H1 (cell line): ENCODE measurements around a stretch of chr9.

DNA sequence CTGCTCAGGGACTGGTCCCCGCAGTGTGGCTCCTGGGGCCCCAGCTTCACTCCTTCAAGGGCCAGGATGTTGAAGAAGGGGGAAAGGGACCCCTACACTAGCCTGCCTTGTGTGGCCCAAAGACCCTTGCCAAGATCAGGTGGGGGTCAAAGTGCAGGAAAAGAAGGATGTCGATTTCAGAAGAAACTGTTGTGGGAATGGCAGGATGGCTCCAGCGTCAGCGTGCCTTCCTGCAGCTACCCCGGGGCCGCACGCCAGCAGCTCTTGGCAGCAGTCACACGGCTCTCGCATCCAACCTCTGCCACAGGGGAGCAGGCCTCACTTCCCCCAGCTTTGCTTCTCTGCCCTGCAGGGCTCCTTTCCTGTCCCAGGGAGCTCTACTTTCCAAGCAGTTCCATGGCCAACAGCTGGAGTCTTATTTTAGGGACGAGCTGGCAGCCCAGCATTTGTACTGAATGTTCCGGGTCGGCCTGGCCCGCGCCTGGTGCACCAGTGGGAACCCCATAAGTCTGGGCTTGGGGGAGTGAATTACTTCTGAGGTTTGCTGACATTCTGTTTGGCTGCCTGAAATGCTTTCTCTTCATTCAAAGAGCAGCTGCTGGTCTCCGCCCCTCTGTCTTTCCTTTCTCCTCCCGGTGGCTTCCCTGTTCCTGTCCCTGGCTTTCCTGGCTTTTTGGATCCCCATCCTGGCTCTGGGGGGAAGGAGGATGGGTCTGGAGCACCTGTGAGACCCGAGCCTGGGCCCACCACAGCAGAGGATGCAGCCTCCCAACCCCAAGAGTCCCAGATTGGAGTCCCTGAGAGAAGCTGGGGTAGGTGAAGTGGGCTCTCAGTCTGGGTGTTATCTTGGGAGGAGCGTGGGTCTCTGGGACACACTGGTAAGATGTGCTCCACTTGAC lies 34.6 kb downstream of the GADD45G start:
- RRBS: 60% methylated on average over 1 of the region's 18 CpGs
CAGE:
- cytosol, long polyA plus RNA: no peak
- long polyA plus RNA: no peak
- nucleus, long polyA plus RNA: no peak

GRCh38 chr9:89662658-89663252 lies 57.9 kb downstream of the GADD45G start:
- RRBS: 92% methylated on average over 3 of the region's 20 CpGs
CAGE:
- cytosol, long polyA plus RNA: no peak
- long polyA plus RNA: no peak
- nucleus, long polyA plus RNA: no peak

GRCh38 chr9:89721326-89721766 lies 116.5 kb downstream of the GADD45G start:
- RRBS: no CpG with 5 or more reads among the region's 4 CpGs
CAGE:
- cytosol, long polyA plus RNA: no peak
- long polyA plus RNA: no peak
- nucleus, long polyA plus RNA: no peak

DNA sequence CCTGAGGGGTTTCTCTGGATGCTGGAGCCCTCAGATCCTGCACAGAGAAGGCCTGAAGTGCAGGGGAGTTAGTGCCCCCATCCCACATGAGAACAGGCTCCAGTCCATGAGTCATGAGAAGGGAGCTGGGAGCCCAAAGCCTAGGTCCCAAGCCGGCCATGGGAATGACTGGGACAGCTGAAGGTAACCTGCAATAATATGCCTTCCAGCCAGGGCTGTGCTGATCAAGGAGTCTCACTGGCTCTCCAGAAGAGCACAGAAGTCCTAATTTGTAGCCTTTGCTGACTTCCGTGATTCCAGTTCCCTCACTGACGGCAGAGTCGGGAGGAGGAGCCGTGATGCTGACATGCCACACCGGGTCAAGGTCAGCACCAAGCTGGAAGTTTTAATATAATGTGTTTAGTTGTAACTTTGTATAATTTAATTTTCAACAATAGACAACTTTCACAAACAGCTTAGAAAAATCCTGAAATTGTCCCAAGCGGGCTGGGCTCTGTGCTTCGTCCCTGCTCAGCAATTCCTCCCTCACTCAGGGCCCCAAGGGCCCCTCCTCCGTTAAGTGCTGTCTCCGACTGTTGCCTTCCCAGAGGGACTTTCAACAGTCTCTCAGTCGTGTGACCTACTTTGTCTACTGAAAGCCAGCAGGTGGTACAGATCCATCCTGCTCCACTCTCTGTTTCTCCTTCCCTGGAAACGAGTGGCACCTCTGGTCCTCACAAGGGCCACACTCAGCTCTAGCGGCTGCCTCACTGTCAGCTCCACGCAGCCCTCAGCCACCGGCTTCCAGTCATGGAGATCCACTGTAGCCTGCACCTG lies 387.8 kb downstream of the GADD45G start:
- RRBS: no CpG with 5 or more reads among the region's 15 CpGs
CAGE:
- cytosol, long polyA plus RNA: no peak
- long polyA plus RNA: no peak
- nucleus, long polyA plus RNA: no peak

DNA sequence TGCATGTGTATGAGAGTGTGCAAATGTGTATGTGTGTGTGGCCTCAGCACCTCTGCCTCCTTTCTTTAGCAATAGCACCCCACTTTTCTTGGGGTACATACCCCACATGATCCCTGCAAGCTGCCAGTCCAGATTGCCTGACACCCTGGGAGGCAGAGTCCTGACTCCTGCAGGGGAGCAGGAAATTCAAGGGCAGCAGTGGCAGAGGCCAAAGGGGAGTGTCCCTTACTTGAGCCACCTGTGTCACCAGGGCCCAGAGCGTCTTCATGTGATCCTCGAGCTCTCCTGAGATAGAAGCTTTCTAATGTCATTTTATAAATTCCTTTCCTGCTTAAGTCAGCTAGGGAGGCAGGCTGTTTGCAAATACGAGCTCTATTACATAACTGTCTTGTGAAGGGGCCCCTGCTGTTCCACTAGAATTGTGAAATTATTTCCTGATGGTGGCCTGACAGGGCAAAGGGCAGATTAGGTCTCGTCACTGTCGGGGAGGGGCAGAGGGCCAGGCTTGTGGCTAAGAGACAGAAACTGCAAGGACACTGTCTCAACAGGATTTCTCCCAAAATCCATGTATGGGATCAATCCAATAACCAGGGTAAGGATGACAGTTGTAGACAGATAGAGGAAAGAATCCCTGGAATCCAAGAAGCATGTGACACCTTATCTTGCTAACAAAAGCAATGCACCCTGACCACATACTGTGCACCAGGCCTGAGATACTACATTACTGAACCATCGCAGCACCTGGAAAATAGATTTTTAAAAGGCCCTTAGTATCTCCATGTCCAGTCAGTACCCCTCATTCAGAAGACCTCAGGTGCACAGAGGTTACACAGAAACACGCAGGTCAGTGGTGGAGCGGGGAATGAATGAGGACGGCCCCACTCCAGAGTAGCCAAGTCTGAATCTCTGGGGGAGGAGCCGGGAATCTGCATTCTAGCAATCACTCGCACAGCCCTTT lies 389.4 kb downstream of the GADD45G start:
- RRBS: no CpG with 5 or more reads among the region's 11 CpGs
CAGE:
- cytosol, long polyA plus RNA: no peak
- long polyA plus RNA: no peak
- nucleus, long polyA plus RNA: no peak

DNA sequence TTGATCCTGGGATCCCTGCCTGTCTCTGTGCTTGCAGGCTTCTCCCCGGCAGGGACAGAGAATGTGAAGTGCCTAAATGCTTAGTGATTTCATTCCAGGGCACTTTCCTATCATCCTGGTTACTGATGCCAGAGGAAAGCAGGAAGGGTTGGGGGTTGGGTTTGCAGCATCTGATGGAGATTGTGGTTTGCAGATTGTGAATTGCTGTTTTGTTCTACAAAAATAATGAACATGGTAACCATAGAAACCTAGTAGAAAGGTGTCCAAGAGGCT lies 397.5 kb downstream of the GADD45G start:
- RRBS: no CpG with 5 or more reads among the region's 1 CpG
CAGE:
- cytosol, long polyA plus RNA: no peak
- long polyA plus RNA: no peak
- nucleus, long polyA plus RNA: no peak

GRCh38 chr9:90024383-90024909 lies 419.6 kb downstream of the GADD45G start:
- RRBS: no CpG with 5 or more reads among the region's 4 CpGs
CAGE:
- cytosol, long polyA plus RNA: no peak
- long polyA plus RNA: no peak
- nucleus, long polyA plus RNA: no peak

CAGE:
- cytosol, long polyA plus RNA: no peak
- long polyA plus RNA: no peak
- nucleus, long polyA plus RNA: no peak
Observed at GRCh38 chr9:90770361-90770825, 31.2 kb upstream of the SYK start.

GRCh38 chr9:90802065-90803173 lies 800 bp downstream of the SYK start:
- RRBS: 2% methylated on average over 13 of the region's 31 CpGs
CAGE:
- cytosol, long polyA plus RNA: no peak
- long polyA plus RNA: no peak
- nucleus, long polyA plus RNA: no peak

GRCh38 chr9:90803800-90804319 lies 2.2 kb downstream of the SYK start:
- RRBS: no CpG with 5 or more reads among the region's 3 CpGs
CAGE:
- cytosol, long polyA plus RNA: no peak
- long polyA plus RNA: no peak
- nucleus, long polyA plus RNA: no peak

DNA sequence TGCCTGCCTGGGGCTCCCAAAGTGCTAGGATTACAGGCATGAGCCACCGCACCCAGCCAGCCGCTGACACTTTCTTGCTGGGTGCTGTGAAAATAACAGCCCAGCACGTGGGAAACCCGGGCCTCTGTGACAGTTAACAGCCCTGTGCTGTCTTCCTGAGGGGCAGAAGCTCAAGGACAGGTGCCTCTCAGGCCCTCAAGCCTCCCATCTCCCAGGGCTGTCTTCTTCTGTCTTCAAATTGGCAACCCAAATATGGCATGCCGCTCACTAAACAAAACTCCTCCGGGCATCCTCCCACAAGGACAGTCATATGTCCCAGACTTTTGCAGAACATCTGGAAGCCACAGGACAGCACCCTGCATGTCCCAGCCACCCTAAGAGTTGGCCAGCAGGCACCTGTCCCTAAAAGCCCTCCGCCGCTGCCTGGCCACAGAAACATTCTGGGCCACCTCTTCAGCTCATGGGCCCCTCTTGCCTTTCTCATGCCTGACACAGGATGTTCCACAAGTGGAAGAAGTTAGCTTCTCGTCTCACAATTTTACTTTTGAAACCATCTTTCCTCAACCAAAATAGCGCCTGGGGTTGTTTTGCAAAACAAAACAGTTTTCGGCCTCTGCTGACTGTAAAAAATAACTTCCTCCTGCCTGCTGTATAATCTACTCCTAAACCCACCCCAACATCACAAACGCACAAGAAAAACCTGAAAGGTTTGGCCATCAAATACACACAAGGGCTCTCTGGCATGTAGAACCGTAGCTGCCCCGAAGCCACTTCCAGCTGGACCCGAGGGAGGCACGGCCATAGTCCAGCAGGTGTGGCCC lies 233.8 kb downstream of the SYK start:
- RRBS: no CpG with 5 or more reads among the region's 16 CpGs
CAGE:
- cytosol, long polyA plus RNA: no peak
- long polyA plus RNA: no peak
- nucleus, long polyA plus RNA: no peak

DNA sequence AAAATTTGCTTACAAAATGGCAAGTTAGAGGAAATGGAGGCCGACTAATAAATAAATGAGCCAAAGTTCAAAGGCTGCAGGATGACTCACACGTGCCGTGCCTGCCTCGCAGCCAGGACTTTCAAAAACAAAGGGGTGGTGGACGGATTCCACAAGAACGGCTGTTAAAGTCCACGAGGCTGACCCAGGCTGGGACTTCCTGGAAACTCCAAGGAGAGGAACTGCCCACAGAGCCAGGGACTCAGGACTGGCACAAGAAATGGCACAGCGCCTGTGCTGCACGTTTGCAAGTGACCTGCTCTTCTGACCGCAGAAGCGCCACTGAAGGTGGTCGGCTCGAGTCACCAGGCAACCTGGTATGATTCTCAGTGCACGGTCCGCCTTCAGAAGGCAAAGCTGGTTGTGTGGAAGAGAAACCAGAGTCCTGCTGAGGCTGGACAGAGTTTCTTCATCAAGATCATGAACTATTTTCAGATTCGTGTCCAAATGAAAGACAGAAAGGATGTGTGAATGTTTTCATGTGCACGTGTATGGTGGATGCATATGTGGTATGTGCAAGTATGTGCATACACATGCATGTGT lies 236.5 kb downstream of the SYK start:
- RRBS: no CpG with 5 or more reads among the region's 17 CpGs
CAGE:
- cytosol, long polyA plus RNA: no peak
- long polyA plus RNA: no peak
- nucleus, long polyA plus RNA: no peak

DNA sequence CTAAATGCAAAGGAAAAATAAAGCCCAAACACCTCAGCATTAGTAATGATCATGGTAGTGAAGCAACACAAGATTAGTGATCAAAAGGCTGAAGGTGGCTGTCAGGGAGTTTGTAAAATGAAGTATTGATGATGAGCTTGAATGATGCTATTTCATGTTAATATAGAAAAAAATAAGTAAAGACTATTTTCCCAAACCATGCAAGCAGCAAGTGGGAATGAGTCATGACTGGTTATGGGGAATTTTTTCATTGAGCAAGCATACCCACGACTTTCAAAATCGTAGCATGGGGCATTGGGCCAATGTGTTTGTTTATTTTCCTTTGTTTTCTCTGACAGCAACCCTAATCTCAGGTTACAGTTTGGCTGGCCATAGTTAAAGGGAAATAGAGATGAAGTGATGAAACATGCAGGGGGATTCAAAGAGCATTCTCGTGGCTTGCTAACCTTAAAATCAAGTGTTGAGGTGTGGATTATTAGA lies 258.8 kb downstream of the SYK start:
- RRBS: no CpG with 5 or more reads among the region's 3 CpGs
CAGE:
- cytosol, long polyA plus RNA: no peak
- long polyA plus RNA: no peak
- nucleus, long polyA plus RNA: no peak

- RRBS: no CpG with 5 or more reads among the region's 6 CpGs
CAGE:
- cytosol, long polyA plus RNA: no peak
- long polyA plus RNA: no peak
- nucleus, long polyA plus RNA: no peak
Observed at GRCh38 chr9:91174827-91175243, 186.9 kb downstream of the AUH start.

DNA sequence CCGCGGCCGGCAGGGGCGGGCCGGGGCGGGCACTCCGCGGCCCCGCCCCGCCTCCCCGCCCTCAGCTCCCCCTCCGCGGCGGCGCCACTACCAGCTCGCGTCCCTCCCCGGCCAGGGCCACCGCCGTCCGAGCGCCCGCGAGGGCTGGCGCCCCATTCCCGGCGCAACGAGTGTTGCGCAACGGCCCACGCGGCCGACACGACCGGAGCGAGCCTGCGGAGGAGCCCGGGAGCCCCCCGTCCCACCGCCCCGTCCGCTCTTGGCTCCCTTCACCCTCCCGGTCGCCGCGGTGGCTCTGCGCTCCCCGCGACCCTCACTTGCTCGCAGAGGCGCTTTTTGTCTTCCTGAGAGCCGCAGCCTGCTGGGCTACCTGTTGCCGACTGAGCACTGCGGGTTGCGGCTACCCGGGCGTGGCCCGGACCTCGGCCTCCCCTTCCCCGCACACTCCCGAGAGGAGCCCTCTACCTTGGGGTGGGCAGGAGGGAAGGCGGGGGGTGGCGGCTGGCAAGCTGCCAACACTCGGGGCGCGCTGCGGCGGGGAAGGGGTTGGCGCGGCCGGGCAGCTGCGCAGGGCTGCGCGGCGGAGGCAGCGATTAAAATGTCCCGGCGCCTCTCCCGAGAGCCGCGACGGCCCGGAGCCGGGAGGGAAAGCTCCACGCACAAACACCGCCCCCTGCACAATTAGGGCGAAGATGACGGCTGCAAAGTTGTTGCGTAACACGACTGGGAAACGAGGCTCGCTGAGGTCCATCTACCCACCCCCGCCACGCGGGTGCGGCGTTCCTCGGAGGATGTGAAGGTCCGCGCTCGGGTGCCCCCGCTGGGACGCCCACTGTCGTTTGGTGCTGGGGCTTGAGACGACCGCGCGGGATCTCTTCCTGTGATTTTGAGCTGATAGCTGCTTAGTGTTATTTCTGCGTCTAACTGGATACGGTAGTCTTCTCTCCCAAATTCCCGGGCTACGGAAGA lies 596 bp upstream of the NFIL3 start:
- RRBS: 1% methylated on average over 47 of the region's 112 CpGs
CAGE:
- cytosol, long polyA plus RNA: no peak
- long polyA plus RNA: no peak
- nucleus, long polyA plus RNA: no peak

- RRBS: no CpG with 5 or more reads among the region's 7 CpGs
CAGE:
- cytosol, long polyA plus RNA: no peak
- long polyA plus RNA: no peak
- nucleus, long polyA plus RNA: no peak
Observed at GRCh38 chr9:91500718-91501066, 77.1 kb upstream of the NFIL3 start.

DNA sequence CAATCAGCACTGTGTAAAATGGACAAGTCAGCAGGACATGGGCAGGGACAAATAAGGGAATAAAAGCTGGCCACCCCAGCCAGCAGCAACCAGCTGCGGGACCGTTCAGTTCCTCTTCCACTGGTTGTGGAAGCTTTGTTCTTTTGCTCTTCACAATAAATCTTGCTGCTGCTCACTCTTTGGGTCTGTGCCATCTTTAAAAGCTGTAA lies 93.9 kb upstream of the NFIL3 start:
- RRBS: no CpG with 5 or more reads among the region's 2 CpGs
CAGE:
- cytosol, long polyA plus RNA: no peak
- long polyA plus RNA: no peak
- nucleus, long polyA plus RNA: no peak

GRCh38 chr9:91712067-91712427 lies 238.0 kb downstream of the ROR2 start:
- RRBS: no CpG with 5 or more reads among the region's 5 CpGs
CAGE:
- cytosol, long polyA plus RNA: no peak
- long polyA plus RNA: no peak
- nucleus, long polyA plus RNA: no peak

- RRBS: no CpG with 5 or more reads among the region's 10 CpGs
CAGE:
- cytosol, long polyA plus RNA: no peak
- long polyA plus RNA: no peak
- nucleus, long polyA plus RNA: no peak
Observed at GRCh38 chr9:91817776-91818344, 132.2 kb downstream of the ROR2 start.

DNA sequence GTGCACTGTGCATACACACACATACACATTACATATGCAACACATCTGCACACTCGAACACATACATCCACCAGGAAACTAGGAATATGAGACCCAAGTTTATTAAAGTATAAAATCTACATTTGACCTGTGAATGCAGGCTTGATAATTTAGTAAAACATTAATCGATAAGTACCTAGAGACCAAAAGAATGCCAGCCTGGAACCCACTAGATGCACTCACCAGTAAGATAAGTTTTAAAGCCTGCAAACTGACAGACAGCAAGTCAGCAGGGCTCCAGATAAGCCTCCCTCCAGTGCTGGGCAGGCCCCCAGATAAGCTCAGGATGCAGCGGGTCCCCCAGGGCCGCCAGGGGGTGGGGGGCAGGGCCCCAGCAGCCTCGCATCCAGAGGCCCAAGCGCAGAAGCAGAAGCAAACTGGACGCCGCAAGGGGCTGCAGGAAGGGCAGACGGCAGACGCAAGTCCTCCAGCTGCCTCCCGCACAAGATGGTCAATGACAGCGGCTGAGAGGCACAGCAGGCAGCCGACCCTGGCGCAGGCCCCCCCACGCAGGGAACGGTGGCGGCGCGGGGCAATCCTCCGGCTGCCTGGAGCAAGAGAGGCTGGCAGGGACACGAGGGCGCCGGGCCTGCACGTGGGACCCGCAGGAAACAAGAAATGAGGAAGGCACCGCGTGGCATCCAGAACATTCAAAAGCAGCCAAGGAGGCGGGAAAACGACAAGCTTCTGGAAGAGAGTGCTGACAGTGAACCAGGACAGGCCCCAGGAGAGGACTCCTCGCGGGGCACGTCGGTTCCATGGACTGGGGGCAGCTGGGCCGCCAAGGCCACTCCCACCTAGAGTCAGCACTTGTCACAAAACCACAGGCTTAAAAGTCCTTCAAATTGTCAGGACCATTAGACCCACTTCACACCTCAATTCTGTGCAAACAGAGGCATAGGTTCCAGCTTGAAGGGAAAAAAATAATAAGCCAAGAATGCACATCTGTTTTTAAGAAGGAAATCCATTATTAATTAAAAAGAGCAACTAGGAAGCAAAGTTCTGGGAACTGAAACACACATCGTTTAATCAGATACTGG lies 49.8 kb downstream of the ROR2 start:
- RRBS: 89% methylated on average over 4 of the region's 35 CpGs
CAGE:
- cytosol, long polyA plus RNA: no peak
- long polyA plus RNA: no peak
- nucleus, long polyA plus RNA: no peak